Penis (tissue), 1 donor: ENCODE measurements around a stretch of chr1.

DNA sequence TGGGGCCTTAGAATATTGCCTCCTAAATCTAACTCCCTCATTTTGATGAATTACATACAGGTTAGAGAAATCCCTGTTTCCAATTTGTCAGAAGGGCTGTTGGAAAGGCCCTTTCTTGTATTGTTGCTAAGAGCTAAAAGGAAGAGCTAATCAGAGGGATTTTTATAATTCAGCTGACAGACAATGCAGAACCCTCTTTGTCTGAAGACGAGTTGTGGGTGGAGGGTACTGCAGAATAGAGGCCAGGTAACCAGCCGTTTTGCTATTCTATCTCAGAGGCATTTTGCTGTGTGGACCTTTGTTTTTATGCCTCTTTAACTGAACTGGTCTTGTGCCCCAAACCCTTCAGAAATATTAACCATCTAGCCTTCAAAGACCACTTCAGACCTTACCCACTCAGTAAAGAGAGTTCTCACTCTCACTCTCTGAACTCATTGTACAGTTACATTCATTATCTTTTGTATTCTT, 19.6 kb downstream of the KPNA6 start:
- PRO-cap, result no peak

DNA sequence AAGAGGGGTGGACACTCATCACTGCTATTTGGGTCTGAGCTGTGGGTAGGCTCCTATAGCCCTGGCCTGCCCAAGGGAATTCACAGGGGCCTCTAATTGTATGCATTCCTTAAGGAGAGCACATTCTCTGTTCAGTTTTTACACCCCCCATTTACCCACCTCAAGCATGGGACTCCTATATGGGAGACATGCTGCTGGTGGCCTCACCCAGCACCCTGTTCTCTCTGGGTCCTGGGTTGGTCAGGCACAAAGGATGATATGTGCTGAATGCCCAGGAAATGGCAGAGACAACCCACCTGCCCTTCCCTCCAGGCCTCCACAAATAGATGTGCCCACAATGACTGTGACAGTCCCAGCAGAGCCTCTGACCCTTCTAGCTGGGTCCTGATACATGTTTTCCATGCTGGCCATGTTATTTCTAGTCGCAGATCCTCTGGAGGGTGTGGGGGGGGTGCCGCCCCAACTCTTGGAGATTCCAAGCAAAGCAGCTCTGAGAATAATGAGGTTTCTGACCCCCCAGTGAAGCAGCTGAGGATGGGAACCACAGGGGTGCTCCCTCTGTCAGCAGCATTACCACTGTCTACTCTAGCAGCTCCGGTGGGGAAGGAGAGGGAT, 1.4 kb upstream of the CCDC28B start:
- PRO-cap, result no peak

DNA sequence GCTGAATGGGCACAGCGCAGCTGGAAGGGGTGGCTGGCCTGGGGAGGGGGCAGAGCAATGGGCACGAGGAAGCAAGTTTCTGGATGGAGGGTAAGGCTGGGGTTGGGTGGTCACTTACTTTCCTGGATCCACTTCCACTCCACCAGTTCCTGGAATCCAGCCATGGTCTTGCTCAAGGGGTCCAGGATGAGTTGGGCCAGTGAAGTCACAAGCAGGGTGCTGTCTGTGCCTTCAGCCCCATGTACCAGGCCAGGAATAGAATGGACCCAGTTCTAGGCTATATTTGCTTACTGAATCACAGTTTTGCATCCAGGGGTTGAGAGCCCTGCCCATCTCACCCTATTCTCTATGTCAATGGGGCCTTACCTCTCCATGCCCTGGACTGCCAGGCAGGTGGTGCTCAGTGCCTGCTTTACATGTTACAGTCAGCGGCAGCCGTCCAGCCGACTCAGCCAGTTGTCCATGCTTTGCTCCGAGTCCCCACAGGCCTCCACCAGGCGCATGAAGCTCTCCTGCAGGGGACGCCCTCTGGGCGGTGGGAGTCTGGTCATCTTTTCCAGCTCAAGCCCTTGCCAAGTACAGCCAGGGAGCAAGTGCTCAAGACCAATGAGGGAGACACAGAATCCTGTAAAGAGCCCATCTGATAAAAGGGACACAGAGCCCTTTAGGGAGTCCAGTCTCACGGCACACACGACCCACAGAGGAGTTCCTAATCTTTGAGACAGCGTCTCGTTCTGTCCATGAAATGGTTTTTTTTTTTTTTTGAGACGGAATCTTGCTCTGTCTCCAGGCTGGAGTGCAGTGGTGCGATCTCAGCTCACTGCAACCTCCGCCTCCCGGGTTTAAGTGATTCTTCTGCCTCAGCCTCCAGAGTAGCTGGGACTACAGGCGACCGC, 12.2 kb upstream of the FAM167B start:
- PRO-cap, result no peak

DNA sequence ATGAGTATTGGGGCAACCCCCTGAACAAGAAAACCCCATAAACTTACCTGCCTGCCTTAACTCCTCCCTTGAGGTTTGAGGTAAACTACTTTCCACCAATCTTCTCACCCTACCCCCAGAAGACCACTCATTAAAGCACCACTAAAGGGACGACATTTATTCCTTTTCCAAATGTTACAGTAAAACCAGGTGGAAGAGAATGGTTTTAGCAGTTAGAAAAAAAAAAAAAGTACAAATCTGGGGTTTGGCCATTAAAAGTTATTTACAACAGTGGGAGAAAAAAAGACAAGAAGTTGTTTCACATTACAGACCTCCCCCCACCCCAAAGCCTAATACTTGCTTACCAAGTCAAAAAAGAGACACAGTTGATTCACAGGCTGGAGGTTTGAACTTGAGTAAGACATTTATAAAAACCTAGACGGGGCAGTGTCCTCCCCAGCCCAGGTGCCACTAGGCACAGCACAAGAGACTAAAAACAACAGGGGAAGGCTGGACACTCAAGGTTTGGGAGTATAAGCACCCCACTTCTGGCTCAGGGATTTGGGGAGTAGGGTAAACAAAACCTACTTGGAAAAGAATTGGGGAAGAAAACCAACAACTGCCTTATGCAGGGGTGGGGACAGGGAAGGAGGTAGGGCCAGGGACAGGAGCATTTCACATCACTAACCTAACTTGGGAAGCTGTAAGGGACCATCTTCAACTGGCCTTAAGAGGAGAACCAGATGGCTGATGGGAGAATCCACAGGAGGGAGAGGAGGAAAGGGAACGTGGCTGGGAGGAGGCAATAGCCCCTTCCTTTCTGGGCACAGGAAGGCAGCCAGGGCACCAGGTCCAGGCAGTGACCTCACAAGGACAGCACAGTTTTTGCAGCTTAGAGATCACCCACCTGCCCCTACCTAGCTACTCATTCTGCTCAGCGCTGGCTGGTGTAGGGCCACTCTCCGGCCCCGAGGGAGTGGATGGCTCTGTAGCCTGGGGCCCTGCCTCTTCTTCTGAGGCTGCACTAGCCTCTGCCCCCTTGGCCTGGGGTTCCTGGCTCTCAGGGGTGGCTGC, 2.0 kb downstream of the MARCKSL1 start:
- PRO-cap, result no peak

- PRO-cap, result no peak
Observed at GRCh38 chr1:32365680-32366409, 3.5 kb downstream of the TSSK3 start.

DNA sequence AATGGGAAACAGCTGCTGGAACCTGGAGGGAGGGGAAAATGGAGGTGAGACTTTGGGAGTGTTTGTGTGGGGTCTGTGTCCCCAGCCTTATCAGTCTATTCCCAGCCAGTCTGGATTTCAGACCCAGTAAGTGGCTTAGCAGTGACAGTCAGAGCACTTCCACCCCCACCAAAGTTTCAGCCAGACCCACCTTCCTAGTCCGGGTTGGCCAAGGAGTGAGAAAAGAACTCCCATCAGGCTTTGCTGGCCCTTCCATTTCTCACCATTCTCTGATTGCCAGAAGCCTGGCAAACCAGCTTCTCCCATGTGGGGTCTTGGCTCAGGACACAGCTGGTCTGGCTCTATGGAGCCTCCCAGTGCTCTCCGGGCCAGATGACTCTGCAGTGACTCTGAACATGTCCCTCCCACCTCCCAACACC, 15.9 kb downstream of the TSSK3 start:
- PRO-cap, result no peak

GRCh38 chr1:32378878-32379741, 15.1 kb downstream of the BSDC1 start:
- PRO-cap, result no peak

GRCh38 chr1:32390942-32391583, 3.2 kb downstream of the BSDC1 start:
- PRO-cap, result no peak

DNA sequence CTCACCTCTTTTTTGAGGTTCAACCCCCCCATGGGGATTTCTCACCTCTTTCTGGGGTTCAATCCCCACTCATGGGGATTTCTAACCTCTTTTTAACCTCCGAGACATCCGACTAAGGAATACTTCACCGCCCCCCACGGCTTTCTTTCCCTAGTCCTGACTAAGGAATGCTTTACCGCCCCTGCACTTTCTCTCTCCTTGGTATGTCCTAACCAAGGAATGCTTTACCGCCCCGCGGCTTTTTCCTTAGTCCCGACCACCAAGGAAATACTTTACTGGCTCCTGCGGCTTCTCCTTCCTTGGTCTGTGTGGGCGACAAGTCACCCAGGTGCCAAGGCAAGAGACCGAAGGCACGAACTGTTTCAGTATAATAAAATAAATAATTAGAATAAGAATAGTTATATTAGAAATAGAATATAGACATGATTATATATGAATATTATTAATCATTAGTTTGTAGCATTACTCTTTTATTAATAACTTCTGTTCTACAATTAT, 16.9 kb upstream of the ZBTB8B start:
- PRO-cap, result no peak

DNA sequence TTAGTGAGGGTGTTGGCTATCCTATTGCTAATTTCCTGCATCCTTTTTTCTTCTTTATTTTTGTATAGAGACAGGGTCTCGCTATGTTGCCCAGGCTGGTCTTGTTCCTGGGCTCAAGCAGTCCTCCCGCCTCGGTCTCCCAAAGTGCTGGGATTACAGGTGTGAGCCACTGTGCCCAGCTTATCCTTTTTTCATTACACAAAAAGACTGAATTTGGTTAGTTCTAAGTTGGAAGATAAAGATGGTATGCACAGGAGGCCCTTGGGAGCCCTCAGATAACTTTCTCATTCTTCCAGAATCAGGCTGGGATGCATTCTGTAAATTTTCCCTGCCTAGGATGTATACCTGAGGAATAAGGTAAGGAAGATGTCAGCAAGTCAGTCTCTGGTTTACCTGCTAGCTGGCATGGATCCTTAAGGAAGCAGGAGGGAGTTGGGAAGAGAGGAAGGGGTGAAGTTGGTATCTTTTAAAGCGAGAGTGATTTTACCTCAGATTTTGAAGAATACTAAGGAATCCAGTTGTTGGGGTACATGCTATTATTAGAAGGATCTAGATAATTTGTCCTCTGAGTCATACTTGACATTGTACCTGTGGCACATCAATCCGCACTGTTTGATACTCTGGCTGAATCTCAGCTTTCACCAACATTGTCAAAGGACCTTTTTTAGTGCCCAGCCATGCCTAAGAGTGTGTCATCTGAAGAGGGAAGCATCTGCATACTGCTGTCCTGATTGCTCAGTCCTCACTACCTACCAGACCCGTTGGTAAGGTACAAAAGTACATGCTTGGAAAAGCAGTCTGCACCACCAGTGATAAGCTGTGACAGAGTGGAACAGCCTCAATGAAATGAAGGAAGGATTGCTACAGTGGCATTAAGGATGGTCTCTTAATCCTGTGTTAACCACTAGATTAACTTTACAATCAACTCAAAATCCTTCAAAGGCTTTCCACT, 17.3 kb downstream of the SYNC start:
- PRO-cap, result no peak

DNA sequence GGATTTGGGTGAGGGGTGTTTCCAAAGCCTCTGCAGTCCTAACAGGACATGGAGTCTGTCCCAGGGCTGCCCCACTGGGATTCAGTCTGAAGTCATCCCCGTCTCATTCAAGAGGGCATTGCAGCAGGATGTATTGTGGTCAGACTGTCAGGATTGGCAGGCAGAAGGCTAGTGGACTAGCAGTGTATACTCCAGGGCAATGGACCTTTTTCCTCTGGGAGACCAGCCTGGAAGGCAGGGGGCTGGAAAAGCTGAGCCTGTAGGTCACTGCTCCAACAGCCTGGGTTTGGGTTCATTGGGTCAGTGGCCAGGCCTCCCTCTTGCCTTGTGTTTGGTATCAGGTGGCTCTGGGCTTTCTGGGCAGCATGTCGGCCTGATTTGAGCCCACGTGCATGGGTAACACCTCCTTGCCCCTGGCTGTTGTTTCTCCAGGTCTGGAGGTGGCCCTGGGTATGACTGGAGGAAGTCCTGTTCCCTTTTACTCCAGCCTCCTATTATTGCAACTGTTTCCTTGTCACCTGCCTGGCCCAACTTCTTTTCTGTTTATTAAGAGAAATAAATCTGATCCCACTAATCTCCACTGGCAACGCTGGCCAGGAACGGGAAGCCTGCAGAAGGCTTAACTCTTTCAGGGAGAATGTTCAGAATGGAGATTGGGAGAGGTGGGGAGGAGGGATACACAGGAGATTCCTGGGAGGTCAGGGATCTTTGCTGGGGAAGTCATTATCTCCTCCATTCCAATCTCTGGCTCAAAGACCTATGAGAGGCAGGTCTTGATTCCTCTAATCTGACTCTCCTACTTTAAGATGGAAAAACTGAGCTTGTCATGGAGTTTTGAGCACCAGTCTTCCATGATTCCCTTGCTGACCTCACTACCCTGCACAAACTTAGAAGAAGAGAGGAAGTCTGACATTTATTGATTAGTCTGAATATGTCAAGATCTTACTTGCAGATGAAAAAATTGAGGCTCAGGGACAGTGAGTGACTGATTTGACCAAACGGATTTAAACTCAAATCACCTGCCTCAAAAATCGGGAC, 2.2 kb downstream of the KIAA1522 start:
- PRO-cap, result no peak

- PRO-cap, result no peak
Observed at GRCh38 chr1:32761907-32762266, 20.3 kb downstream of the KIAA1522 start.

DNA sequence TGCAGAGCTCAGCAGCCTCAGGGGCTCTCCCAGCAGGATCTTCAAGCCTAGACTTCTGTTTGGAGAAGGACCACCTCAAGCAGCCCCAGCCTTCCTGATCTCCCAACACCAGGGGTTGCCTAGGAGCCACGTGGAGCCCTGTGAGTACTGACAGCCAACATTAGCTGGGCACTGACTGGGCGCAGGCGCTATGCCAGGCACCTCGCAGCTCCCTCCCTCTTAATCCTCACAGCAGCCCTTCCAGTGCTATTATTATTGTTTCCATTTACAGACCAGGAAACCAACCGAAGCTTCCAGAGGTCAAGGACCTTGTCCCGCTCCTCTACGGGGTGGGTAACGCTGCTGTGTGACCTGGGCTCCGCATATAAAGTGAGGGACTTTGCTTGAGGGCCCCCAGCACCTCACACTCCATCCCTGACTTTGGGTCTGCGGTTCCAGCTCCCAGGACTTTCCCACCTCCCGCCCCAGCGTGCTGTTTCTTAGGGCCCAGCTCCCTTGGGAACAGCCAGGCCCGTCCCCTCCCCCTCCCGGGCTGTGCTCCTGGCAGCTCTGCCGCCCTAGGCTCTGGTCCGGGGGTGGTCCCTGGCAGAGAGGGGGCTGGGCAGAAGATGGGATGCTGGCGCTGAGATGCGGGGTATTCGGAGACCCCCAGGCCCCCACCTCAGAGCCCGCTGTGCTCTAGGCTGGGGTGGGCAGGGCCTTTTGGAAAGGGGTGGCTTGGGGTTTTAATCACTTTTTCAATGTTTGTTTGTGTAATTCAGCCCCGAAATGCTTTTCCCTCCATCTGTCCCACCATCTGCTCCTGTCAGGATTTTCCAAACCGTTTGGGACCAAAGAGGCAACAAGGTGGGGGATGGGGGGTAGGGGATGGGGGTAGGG, 4.2 kb upstream of the HPCA start:
- PRO-cap, result no peak

GRCh38 chr1:32897680-32898527, 3.3 kb downstream of the TMEM54 start:
- PRO-cap, result no peak

GRCh38 chr1:32900388-32900897, 746 bp downstream of the TMEM54 start:
- PRO-cap, result no peak

DNA sequence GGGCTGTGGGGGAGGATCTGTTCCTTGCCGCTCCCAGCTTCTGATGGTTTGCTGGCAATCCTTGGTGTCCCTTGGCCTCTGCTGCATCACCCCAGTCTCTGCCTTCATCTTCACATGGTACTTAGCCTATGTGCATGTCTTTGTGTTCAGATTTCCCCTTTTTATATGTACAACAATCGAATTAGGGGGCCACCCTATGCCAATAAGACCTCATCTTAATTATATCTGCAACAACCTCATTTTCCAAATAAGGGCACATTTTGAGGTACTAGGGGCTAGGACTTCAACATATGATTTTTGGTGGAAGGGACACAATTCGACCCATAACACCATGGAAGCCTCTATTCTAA, 27.9 kb upstream of the TMEM54 start:
- PRO-cap, result no peak

- PRO-cap, result no peak
Observed at GRCh38 chr1:33159455-33160185, 22.2 kb downstream of the TRIM62 start.

- PRO-cap, result no peak
Observed at GRCh38 chr1:33181177-33181825, 542 bp downstream of the TRIM62 start.

DNA sequence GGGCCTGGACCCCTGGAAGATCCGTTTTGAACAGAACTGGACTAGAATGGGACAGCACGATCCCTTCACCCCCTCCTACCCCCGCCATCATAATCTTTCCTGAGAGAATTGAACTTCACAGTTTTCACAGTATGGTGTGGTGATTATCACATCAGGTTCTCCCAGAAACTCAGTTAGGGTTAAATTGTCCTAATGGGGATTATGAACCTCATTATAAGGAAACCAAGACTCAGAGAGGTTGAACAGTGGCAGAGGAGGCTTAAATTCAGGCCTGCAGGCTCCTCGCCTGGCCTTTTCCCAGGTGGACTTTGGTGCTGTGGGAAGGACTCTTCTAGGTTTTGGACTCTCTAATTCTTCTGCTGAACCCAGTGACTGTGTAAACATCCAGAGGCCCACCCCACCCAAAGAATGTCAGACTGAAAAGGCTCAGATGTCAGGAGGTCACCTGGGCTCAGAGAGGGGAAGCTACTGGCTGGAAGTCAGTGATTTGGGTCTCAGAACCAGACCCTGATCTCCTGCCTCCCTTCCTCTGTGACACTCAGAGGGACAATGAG, 2.4 kb downstream of the ZNF362 start:
- PRO-cap, result no peak

DNA sequence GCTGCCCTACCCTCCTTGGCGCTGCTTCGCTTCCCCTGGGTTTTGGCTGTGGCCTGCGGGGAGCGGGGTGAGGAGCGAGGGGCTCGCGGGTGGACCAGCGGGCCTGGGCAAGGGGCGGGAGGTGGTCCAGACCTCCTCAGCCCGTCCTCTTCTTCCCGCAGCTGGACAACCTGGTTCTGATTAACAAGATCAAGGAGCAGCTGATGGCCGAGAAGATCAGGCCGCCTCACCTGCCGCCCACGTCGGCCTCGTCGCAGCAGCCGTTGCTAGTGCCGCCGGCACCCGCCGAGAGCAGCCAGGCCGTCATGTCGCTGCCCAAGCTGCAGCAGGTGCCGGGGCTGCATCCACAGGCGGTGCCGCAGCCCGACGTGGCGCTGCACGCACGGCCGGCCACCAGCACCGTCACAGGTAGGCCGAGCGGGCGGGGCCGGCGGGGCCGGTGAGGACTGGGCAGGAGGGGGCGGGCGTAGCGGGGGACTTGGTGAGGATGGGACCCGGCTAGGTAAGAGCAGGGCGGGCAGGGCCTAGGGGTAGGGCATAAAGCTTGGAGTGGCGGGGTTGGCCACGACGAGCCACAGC, 20.0 kb downstream of the ZNF362 start:
- PRO-cap, result no peak